Umbilical cord (tissue), 2 donors: ENCODE measurements around the gene SPOCK3.

GRCh38 chr4:165383568-165384306 lies 4.9 kb downstream of the CPE start:
- RAMPAGE, long total RNA = no peak

GRCh38 chr4:165874602-165875236 lies 1.7 kb downstream of the TLL1 start:
- RAMPAGE, long total RNA = no peak

GRCh38 chr4:167233701-167234899 lies at the start of gene SPOCK3:
SPOCK3 (minus strand) TSS chr4:167234494.
- RAMPAGE, long total RNA = start-site peak on the minus strand at chr4:167234508-167234590, 23 and 11 reads in 2 replicates

- RAMPAGE, long total RNA = no peak
Observed at GRCh38 chr4:168164871-168165581, 72.7 kb downstream of the ANXA10 start.

DNA sequence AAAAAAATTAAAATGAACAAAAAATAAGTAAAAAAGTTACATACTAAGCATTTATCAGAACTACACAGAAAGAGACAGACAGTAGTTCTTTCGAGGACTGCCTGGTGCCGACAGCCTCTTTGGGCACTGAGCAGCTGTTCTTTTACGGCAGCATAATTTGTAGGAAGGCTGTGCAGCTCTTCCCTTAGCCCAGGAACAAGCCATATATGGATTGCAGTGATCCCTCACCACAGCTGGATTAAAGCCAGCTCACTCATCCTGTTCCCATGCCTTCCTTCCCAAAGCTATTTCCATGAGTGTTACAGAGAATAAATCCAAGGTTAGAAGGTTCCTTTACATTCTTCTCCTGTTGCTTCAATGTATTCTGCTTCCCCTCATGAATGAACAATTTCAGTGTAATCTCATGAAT lies 71.7 kb downstream of the DDX60L start:
- RAMPAGE, long total RNA = no peak

DNA sequence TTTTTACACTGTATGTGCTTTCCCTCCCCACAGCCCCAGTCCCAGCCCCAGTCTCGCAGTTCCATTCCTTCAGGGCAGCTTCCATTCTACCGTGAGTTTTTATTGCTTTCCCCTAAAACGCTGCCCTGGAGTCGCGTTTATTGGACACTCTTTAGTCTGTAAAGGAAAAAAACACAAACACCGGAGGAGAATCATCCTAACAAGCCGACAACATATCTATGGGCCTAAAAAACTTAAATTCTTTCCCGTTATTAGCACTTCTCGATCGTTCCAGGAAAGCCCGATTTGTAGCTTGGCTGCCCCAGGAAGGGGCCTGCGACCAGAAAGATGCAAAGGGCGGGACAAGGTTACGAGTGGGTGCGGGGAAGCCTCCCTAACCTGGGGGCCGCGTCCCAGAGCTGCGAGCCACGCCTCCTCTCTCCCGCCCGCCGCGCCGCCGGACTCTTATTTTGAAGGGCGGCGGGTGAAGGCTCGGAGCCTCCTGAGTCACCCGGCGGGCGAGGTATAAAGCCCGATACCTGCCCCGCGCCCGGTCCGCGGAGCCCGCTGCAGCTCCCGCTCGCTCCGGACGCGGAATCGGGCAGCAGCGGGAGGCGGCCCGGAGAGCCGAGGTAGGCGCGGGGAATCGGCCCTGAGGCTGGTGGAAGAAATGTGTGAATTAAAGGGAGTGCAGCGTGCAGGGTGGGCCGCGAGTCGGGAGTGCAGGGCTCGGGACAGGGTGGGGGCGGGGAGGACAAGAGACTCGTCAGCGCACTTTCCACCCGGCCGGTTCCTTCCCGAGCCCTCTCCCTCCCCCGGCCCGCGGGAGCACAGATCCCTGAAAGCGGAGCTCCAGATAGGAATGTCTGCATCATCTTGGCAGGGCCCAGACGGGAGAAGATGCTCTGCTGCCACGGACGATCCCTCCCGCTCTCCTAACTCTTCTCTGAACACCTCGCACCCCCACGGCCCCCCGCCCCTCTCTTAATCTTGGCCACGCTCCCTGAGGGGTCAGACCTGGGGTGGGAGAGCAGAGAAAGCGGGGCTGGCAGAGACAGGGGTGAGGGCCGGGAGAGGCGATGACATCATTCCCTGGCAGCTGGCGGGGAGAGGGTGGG lies 178.1 kb downstream of the CBR4 start:
- RAMPAGE, long total RNA = start-site peak on the plus strand centred at position 527 of the sequence, 106 bp wide, 293 and 628 reads in 2 replicates

DNA sequence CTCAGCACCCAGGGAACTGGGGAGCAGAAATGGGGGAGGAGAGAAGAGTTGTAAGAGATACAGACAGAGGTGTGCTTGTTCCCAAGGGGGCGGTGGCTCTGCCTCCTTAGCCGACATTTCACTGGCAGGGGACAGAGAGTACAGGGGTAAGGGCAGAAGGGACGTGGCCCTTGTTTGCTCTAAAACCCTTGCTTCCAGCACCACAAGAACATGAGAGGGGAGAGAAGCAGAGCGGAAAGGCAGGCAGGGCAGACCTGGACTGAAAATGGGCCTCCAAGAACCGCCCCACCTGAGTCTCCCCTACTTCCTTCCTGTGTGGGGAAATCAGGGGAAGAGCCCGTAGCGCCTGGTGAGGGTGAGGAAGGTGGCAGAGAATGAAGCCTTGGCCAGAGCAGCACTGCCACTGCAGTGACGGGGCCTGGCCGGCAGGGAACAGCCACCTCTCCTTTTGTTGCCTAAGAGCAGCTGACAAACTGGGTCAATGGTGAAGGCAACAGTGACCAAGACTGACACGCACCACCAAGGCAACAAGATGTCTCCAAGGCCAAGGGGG lies 58.2 kb upstream of the CBR4 start:
- RAMPAGE, long total RNA = no peak

DNA sequence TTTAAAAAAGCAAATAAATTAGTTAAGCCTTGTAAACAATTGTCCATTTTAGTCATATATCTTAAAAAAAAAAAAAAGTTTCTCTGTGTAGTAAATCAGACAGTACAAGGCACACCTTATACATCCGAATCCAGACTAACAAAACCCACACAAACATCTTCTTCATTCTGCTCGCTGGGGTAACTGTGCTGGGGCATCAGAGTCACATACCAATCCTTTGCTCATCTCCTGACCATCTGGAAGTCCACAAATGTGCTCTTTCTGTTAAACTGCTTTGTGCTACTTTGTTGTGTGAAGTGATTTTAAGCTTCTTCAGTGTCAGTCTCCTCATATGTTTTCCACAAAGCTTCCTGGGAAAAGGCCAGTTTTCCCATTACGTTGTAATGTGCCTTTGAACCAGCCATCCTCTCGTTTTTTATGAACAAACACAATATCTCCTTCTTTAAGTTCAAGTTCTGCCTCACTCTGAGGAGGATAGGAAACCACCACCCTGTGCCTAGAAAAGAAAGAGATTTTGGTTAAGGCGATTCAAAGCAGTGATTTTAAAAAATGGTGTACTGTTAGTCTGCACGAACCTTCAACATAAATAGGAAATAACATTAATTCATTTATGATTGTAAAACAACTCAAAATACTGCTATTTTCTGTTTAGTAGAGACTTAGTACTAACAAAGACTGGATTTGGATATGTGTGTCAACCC lies 86.3 kb upstream of the CBR4 start:
- RAMPAGE, long total RNA = no peak

DNA sequence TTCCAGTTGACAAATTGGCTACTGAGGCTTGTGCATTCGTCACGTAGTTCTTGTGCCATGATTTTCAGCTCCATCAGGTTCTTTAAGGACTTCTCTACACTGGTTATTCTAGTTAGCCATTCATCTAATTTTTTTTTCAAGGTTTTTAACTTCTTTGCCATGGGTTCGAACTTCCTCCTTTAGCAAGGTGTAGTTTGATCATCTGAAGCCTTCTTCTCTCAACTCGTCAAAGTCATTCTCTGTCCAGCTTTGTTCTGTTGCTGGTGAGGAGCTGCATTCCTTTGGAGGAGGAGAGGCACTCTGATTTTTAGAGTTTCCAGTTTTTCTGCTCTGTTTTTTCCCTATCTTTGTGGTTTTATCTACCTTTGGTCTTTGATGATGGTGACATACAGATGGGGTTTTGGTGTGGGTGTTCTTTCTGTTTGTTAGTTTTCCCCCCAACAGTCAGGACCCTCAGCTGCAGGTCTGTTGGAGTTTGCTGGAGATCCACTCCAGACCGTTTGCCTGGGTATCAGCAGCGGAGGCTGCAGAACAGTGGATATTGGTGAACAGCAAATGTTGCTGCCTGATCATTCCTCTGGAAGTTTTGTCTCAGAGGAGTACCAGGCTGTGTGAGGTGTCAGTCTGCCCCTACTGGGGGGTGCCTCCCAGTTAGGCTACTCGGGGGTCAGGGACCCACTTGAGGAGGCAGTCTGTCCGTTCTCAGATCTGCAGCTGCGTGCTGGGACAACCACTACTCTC lies 113.0 kb downstream of the NEK1 start:
- RAMPAGE, long total RNA = no peak

GRCh38 chr4:169508004-169508438 lies 104.4 kb downstream of the NEK1 start:
- RAMPAGE, long total RNA = no peak

DNA sequence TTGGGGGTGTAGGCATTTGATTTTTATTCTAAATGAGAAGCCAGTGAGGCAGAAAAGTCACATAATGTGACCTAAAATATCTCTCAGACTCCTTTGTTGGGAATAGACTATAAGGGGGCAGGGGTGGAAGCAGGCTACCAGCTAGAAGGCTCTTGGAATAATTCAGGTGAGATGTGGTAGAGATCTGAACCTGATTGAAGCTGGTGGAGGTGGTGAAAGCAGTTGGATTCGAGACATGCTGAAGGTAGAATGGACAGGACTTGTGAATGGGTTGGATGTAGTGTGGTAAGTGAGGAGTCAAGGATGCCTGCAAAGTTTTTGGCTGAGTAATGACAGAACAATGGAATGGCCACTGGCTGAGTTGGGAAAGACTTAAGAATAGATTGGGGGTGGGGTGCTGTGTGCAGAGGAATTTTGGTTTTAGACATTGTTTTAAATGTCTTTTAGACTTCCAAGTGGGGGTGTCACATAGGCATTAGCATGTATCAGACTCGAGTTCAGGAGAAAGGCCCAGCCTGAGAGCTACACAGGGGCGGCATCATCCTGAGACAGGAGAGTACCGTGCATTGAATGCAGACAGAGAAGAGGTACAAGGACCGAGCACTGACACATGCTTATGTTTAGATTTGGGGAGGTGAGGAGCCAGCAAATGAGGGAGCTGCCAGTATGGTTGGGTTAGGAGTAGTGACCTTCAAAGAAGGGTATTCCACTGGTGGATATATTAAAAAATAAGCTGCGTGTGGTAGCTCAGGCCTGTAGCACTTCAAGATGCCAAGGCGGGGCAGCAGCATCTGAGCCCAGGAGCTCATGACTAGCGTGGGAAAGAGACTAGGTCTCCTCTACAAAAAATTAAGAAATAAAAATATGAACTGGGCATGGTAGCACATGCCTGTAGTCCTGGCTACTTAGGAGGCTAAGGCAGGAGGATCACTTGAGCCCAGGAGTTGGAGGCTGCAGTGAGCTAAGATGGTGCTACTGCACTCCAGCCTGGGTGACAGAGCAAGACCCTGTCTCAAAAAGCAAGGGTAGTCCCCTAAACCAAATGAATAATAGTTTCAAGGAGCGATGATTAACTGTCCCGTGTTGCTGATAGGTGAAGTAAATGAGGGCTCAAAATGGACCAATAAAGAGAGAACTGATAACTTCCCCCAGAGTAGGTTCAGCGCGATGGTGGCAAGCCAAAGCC lies 33.2 kb downstream of the HPF1 start:
- RAMPAGE, long total RNA = no peak

DNA sequence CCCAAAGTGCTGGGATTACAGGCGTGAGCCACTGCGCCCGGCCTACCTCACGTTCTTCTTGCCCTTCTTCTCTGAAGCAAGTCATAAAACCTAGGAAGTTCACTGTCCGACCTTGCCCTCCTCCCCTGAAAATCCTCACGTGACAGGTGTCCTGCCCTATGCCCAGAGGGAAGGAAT lies 83.8 kb downstream of the MFAP3L start:
- RAMPAGE, long total RNA = no peak

- RAMPAGE, long total RNA = no peak
Observed at GRCh38 chr4:170026747-170027740, 849 bp upstream of the MFAP3L start.

DNA sequence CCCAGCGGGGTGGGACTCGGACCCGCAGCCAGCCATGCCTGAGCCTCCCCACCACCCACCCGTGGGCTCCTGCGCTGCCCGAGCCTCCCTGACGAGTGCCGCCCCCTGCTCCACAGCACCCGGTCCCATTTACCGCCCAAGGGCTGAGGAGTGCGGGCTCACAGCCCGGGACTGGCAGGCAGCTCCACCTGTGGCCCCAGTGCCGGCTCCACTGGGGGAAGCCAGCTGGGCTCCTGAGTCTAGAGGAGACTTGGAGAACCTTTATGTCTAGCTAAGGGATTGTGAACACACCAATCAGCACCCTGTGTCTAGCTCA lies 1.7 kb upstream of the AADAT start:
- RAMPAGE, long total RNA = no peak

GRCh38 chr4:170788376-170789198 lies 698.8 kb upstream of the AADAT start:
- RAMPAGE, long total RNA = no peak

DNA sequence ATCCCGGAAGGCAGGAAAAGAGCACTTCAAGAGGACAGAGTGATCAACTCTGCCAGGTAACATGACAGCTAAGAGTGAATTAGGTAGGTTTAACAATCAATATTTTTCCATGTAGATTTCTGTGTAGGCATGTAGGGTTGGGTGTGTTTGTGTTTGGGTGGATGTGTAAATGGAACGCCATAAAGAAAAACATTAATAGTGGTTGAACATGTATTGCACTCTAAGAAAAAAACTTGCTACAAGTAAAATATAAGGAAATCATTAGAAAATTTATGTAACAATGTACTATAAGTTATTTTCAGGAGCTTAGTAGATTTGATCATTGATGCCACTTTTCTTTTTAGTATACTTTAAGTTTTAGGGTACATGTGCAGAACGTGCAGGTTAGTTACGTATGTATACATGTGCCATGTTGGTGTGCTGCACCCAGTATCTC lies 456.6 kb upstream of the GALNT7 start:
- RAMPAGE, long total RNA = no peak

- RAMPAGE, long total RNA = no peak
Observed at GRCh38 chr4:172978792-172979163, 189.8 kb upstream of the GALNT7 start.

DNA sequence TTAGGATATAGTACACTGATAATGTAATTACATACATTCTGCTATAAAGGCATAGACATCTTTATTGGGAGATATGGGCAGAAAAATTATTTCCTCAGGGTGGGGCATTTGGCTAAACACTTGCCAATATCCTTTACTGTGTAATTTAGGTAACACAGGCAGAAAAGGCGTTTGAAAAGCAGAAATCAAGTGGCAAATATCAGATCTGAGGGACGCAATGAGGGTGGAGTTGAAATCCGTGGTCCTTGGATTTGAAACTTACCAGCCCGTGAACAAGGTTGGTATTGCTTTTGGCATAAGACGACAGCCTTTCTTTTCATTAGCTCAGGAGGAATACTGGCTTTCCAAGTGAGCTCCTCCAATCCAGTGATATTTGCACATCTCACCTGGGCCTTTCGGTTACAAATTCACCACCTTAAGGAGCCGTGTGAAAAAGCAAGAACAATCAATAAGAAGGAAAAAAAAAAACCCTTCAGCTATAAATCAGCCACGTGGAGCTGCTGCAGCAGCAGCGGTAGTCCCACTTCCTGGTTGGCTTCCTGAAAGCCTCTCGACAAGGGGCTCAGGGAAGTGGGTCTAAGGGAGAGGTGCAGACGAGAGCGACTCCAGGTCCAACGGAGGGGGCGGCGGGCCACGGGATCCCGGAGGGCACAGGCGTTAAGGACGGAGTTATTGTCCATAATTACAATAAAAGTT lies 763 bp upstream of the GALNT7 start:
- RAMPAGE, long total RNA = no peak

DNA sequence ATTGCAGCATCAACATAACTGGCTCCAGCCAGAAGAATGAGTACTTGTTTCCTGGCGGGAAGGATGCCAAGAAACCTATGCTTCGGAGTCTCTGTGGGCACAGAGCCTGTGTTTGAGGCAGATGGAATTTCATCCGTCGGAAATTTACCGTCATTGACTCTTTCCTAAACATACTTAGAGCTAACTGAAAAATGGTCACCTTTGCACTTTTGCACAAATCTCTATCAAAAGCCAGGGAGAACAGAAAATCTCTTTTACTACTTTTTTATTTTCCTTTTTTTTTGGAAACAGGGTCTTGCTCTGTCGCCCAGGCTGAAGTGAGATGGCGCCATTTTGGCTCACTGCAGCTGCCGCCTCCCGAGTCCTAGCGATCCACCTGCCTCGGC lies 41.6 kb downstream of the GALNT7 start:
- RAMPAGE, long total RNA = no peak

DNA sequence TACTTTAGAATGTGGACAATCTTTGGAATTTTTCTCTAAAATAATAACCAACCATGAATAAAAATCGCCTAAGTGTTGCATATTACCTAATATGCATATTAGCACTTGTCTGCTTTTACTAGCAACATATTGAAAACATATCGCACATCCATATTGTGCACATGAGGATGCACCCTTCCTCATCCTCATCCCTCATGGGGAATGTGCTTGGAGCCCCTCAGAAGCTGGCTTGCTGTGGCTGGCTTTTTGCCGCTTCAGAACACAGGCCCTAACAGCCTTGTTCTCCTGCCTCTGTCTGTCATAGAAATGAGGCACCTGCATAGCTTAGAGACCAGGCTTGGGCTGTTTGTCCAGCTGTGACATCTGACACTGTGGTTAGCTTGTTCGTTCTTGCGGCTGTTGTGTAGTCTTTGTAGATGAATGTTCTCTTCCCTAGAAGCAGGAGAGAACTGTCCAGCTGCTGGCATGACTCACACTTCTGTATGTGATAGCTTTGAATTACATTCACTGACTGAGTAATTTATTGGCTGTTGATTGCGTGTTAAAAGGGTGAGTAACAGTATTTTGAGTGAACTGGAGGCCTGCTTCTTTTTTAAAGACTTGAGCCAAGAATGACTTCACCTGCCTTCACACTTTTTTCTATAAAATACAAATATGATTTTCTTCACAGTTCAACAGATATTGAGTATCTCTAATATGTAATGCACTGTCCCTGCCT lies 81.9 kb downstream of the HMGB2 start:
- RAMPAGE, long total RNA = no peak